ENCODE results near the gene GPALPP1.

DNA sequence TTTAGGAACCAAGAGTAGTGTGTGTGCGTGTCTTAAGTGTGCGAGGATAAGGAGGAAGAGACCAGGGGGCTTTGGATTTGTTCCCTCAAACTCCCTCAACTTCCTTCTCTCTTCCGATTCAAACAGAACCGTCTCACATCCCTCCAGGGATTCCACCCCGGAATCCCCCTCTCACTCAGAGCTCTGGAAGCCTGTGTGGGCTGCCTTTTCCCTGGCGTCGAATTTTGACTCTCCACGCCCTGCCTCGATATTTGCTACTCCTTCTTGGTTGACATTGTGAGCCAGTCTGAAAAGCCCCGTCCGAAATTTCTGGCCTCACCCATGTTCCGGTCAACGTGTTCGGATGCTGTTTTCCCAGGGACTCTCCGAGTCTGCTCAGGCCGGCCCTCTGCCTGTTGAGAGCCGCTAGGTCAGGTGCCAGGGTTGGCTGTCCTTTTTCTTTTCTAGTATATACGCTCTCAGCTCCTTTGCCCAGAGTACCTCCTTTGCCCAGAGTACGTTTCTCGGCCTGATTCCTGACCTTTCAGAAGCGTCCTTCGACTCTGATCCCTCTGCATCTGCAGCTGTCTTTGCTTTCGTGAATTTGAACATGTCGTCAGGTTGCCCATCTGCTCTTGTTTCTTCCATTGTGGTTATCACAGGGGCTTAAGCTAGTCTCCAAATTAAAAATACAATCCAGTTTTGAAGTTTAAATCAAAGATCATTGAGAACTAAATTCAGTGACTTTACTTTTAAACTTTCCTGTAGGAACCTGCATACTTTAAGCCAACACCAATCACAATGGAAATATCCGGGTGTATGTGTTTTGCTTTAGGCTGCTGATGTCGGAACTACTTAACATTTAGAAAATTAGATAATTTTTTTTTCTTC, 6.7 kb upstream of the DGKH start:
- RRBS = 10% methylated on average over 2 of the region's 26 CpGs

DNA sequence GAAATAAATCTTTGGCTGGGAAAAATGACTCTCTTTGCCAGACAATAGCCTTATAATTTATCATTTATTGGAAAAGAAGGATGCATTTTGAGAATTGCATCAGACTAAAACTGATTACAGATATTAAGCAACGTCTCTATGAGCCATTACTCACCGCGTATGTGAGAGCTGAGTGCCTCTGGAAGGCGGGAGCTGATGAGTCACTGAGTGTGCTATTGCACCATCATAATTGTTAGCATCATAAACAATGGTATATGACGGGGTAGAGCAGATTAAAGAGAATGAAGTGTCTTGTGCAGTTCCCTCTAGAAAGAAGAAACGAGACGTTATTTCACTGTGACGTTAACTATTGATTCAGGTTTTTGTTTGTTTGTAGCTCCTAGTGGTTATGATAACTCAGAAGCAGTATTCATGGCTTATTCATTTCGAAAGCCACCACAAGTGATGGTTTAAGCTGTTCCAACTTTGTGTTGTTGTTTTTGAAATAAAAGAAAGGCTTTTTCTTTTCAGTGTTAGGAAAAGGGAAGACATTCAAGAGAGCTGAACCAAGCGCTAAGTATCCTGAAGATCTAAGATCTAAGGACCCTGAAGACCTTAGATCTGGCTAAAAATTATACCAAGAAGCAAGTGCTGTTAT, 60.9 kb upstream of the FAM216B start:
- RRBS = no CpG with 5 or more reads among the region's 10 CpGs

- RRBS = no CpG with 5 or more reads among the region's 1 CpG
Observed at GRCh38 chr13:42981791-42982322, 10.2 kb downstream of the EPSTI1 start.

DNA sequence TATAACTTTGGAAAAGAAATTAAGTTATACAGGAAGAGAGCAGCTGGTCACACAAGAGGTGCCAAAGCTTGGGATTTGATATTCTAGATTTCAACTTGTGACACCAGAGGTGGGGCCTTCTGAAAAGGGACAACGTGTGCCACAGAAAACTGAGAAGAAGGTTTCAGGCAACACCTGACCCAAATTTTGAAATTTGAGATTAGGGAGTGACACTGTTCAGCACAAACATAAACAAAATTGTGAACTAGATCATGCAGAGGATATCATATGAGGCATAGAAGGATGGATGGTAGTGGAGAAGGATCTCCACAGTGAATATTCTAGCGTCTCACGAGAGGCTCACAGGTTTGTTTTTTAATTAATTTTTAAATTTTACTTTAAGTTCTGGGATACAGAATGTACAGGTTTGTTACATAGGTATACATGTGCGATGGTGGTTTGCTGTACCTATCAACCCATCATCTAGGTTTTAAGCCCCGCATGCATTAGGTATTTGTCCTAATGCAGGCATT, 379.6 kb downstream of the ENOX1 start:
- RRBS = no CpG with 5 or more reads among the region's 5 CpGs

DNA sequence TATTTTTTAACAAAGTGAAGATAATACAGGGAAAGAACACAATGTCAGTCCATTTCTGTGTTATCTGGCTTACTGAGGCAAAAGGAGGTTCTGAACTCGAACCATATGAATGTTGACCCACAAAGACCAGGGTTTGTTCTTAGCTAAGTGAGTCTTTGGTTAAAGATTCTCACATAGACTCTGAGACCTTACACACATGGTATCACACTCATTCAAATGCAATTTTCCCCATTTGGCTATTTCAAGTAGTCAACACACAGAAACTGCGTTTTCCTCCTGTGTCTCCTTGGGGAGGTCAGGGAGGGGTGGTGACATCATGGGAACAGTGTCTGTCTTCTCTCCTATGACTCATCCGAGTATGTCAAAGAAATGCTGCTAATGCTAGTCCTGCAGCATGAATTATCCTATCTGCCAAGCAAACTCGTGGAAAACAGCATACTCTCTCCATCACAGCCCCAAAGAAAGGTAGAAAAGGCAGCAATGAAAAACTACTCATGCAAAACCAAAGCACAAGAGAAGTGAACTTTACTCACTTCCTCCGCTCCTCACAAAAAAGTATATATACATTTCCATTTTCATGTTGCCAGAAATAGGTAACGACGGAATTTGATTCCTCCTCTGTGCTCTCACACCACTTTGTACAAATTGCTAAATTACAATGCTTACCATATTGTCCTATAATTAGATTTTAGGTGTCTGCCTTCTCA, 100.2 kb downstream of the ENOX1 start:
- RRBS = no CpG with 5 or more reads among the region's 7 CpGs

- RRBS = no CpG with 5 or more reads among the region's 4 CpGs
Observed at GRCh38 chr13:43986146-43986964, 106.7 kb downstream of the LACC1 start.

- RRBS = no CpG with 5 or more reads among the region's 7 CpGs
Observed at GRCh38 chr13:44103609-44104330, 57.3 kb downstream of the SMIM2 start.

DNA sequence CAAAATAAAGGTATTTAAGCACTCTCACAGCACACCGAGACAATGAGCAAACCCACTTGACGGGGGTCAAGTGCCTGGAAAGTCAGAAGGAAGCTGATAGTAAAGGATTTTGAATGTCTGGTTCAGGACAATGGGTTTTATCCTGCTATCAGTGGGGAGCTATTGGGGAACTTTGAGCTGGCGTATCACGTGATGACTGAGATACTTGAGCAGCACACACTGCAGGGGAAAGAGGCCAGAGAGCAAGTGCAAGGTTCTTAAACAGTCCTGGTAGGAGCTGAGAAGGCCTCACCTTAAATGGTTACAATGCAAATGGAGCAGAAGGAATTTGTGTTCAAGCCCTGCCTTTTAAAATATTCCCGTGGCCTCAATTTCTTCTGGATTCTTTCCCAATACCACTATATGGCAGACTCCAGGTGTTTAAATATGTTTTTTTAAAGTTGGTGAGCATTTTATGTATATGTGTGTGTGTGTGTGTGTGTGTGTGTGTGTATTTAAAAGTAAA, 56.0 kb downstream of the SMIM2 start:
- RRBS = no CpG with 5 or more reads among the region's 5 CpGs

- RRBS = no CpG with 5 or more reads among the region's 7 CpGs
Observed at GRCh38 chr13:44107568-44108205, 53.4 kb downstream of the SMIM2 start.

- RRBS = no CpG with 5 or more reads among the region's 15 CpGs
Observed at GRCh38 chr13:44158850-44159494, 2.1 kb downstream of the SMIM2 start.

GRCh38 chr13:44259536-44260042, 98.5 kb upstream of the SMIM2 start:
- RRBS = no CpG with 5 or more reads among the region's 7 CpGs

GRCh38 chr13:44301783-44302721, 71.6 kb upstream of the SERP2 start:
- RRBS = no CpG with 5 or more reads among the region's 10 CpGs

DNA sequence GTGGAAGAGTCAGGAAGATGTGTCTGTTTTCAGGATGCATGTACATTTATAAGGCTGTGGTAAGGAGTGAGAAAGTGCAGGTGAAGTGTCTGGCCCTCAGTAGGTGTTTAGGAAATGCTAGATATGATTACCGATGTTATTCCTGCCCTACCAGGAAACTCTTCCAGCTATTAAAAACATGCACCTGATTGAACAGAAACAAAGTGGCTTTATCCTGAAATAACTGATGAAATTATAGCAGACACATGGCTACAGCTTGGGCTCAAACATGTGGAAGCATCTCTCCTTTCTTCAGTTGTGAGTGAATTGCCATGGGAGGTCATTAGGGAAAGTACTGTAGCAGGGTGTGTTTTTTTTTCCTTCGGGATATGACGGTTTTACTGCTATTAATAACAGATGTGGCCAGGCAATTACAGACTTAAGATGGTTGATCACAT, 5.8 kb upstream of the SERP2 start:
- RRBS = no CpG with 5 or more reads among the region's 3 CpGs

GRCh38 chr13:44374001-44374720, 537 bp downstream of the SERP2 start:
- RRBS = 5% methylated on average over 7 of the region's 39 CpGs

- RRBS = no CpG with 5 or more reads among the region's 41 CpGs
Observed at GRCh38 chr13:44917546-44918298, 71.5 kb downstream of the NUFIP1 start.

GRCh38 chr13:44989066-44989963, at the start of gene GPALPP1:
Gene GPALPP1 (plus strand): TSS chr13:44989538.
- RRBS = 3% methylated on average over 19 of the region's 69 CpGs

DNA sequence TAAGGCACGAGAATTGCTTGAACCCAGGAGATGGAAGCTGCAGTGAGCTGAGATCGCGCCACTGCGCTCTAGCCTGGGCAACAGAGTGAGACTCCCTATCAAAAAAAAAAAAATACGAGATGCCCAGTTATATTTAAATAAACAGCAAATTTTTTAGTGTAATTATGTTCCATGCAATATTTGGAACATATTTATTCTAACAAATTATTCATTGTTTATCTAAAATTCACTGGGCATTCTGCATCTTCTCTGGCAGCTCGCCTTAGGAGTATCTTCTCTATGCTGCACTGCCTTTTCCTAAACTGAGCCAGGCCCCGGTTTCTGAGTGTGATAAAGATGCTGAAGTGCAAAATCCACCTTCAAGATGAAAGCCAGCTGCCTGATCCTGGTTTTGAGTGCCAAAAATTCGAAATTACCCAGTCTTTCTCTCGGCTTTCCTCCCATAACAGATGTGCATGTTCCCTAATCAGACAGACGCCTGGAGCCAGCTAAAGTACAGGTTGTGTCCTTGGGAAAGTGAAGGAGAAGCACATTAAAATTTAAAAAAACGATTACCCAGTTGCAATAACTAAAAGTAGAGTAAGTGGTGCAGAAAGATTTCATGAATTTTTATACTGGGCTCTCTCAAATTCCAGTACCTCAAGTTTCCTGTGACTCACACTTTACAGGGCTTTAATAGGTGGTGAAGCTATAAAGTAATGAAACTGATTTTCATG, 65.1 kb upstream of the GTF2F2 start:
- RRBS = no CpG with 5 or more reads among the region's 11 CpGs

GRCh38 chr13:45332798-45333699, 7.9 kb downstream of the TPT1 start:
- RRBS = no CpG with 5 or more reads among the region's 4 CpGs

DNA sequence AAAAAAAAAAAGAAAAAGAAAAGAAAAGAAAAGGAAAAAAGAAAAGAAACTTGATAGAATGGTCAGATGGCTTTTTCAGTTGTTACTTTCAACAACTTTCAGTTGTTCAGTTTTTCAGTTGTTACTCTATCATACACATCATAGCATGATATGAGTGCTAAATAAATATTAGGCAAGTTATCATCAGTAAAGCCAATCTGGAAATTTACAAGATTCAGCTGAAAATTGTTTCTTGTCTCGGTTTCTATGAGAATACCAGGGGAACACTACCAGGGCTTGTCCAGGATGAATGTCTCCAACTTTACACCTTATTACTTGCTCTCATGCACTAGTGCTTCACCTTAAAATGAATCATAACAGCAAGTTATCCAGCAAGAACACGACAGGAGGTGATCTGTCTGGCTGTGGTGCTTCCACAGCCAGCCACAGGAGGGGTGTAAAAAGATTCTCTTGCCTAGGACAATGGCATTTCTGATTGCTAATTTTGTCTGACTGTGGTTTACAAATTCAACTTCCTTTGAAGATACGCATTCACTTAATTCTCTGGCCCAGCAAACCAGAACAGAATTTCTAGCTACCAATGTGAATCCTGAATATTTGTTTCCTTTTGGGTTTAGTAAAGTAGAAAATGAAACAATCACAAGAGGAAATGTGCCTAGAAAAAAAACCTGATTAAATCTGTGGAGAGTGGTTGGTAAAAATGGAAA, 23.2 kb upstream of the COG3 start:
- RRBS = no CpG with 5 or more reads among the region's 3 CpGs

DNA sequence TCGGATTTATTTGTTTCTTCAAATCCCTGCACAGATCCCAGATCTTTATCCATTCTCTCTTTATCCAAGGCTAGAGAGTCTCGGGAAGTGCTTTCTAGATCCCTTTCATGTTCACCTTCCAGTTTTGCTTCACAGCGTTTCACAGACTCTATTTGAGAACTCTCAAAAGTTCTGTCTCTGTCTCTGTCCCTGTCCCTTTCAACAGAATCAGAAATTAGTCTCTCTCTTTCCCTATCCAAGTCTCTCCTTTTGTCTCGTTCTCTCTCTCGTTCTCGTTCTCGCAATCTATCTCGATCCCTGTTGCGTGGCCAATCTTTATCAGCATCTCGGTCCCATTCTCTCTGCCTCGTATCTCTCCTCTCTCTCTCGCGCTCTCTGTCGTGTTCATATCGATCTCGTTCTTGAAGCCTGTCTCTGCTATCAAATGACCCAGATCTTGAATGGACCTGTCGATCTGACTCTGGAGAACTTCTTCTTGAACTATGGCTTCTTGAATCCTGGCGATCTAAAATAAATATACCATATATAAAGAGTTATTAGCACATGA, 84.9 kb downstream of the ZC3H13 start:
- RRBS = no CpG with 5 or more reads among the region's 18 CpGs

All from GM19240 (cell line).